Placental epithelial cell (primary cell): ENCODE data around the gene AKT3.

DNA sequence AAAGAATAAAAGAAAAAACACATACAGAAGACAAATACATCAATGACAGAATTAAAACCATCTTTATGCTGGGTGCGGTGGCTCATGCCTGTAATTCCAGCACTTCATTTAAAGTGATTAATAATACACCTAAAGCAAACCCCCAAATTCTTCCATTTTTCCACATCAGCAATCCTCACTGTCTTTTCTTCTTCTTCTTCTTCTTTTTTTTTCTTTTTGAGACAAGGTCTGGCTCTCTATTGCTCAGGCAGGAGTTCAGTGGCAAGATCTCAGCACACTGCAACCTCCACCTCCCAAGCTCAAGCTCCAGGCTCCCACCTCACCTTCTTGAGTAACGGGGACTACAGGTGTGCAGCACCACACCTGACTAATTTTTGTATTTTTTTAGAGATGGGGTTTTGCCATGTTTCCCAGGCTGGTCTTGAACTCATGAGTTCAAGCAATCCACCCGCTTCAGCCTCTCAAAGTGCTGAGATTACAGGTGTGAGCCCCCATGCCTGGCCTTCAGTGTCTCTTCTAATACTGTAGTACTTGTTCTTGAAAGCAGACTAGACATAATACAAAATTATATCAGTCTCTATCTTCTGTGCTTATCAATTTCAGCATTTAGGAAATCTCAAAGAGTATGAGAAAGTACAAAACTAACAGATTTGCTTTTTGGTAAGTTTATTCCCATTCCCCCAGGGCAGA lies 23.2 kb downstream of the CEP170 start:
- CAGE, long polyA plus RNA, result no peak

DNA sequence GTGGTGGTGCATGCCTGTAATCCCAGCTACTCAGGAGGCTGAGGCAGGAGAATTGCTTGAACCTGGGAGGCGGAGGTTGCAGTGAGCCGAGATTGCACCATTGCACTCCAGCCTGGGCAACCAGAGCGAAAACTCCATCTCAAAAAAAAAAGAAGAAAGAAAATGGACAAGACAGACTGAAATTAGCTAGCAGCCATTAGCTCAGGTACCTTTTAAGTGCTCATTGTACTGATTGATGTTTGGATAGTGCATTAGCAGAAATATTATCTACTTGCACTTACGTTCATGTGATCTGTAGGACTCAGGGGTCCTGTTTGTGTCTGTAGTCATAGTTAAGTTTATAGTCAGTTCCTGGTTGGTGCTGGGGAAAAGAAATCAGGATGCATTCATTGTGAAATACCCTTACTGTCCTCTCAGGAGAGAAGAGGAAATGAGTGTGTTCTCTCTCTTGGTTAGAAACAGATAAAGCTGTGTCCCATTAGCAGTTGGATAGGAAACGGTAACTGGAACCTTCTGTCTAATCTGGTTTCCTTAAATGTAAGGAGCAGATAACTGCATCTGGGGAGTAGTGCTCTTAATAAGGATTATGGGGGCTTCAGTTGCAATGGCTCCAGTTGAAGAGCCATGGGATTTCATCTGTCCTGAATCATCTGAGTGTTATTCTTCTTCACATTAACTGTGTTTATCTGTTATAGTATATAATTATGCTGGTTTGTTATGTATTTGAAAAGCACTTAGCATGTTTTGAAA lies 8.8 kb downstream of the SDCCAG8 start:
- CAGE, long polyA plus RNA, result no peak

- CAGE, long polyA plus RNA, result no peak
Observed at GRCh38 chr1:243284179-243284875, 28.5 kb downstream of the SDCCAG8 start.

DNA sequence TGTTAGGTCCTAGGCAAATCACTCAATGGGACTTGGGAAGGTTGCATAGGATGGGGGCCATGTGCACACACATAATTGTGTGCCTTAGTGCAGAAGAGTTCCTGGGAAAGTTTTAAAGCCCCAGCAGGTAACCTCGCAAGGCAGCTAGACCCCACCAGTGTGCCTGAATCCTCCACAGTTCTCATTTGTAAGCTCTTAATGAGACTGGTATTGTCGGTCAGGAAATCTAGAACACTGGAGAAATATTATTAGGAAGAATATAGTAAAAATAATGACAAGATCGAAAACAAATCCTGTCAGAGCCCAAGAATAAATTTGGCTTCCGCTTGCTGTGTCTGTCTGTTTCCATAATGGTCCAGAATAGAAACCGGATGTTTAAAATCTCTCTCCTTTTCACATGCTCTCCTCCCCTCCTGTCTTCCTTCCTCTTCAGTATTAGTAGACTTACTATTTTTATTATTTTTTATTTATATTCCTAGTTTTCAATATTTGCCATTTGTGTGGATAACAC lies 187.6 kb downstream of the SDCCAG8 start:
- CAGE, long polyA plus RNA, result no peak

- CAGE, long polyA plus RNA, result no peak
Observed at GRCh38 chr1:243499066-243499598, 243.3 kb downstream of the SDCCAG8 start.

DNA sequence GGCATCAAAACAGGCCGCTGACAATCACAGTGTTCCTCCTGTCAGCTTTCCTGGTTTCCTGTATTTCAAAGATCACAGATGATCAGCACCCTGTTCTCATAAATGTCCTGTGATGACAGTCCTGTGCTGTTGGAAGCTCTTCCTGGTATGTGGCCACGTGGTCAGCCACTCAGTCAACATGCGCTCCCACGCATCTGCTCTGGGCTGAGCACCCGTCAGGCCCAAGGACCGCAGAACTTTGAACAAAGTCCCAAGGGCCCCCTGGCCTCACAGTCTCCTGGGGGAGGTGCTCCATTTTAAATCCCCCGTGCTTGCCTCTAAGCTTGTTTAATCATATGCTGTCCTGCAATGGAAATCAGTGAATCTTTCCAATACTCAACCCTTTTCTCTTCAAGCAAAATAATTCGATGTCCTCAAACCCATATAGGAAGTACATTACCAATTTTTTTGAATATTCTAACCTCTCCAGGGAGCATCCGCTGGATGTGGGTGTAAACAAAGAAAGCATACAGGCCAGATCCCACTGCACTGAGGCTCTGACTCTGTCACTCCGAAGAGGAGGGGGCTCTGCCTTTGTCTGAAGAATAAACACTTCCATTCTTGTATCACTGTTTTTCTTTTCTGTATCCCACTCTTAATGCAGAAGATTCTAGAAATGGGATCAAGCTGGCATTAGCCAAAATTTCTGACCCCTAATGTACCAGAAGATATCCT lies 250.3 kb downstream of the SDCCAG8 start:
- CAGE, long polyA plus RNA, result no peak

- CAGE, long polyA plus RNA, result no peak
Observed at GRCh38 chr1:243789434-243790277, 60.4 kb downstream of the AKT3 start.

DNA sequence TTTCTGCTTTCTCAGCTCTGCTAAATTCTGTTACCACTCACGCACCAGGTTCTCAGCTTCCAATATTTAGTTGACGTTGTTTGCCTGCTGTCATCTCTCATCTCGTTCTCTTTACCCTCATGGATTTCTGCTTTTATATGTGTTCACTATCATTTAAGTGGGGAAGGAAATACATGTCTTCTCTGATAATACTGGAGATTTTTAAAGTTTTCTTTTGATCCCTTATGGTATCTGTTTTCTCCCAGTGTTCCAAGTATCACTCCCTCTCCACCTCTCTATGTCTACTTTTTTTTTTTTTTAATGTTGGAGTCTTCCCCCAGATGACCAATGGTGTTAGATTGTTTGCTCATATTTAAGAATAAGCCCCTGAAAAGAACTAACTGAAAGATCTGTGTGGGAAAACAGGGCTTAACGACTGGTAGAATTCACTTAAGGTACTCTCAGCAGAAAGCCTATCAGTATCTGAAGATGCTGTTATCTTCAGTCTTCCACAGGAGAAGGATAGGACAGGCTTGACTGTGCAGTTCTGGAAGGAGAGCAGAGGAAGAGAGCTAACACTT lies 55.1 kb downstream of the AKT3 start:
- CAGE, long polyA plus RNA, result no peak

DNA sequence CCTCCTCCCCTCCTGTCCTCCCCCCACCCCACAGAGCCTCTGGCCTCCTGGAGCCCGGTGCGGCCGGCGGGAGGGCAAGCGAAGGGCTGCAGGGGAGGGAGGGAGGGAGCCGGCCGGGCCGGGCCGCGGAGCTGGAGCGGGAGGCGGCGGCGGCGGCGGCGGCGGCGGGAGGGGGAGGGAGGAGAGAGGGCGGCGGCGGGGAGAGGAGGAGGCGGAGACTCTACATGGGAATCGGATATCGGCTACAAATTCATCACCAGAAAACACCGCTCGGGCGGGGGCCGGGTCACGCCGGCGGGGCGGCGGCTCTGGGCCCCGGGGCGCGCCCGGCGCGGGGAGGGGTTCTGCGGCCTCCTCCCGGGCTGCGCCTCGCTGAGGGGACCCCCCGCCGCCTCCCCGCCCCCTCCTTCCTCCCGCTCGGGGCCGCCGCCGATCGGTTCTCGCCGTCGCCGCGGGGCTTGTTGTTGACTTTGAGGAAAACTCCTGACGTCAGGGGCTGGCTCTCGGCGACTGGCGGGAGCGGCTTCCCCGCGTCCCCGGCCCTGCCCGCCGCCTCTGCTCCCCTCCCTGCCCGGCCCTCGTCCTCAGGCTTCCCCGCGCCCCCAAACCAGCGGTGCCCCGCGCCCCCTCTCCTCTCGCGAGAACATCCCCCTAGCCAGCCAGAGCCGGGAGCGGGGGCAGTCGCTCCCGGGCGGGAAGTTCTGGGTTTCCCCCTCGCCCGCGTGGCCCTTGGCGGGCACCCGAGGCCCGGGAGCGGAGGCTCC lies at the start of gene AKT3:
Gene AKT3, minus strand, starts transcription at position 90 of the 764 bp plus-strand sequence.
- CAGE, long polyA plus RNA, result no peak

GRCh38 chr1:244224285-244225122 lies 127.9 kb upstream of the C1orf100 start:
- CAGE, long polyA plus RNA, result no peak

GRCh38 chr1:244361621-244362096 lies 9.2 kb downstream of the C1orf100 start:
- CAGE, long polyA plus RNA, result no peak

GRCh38 chr1:244450596-244450890 lies 1.2 kb downstream of the ADSS2 start:
- CAGE, long polyA plus RNA, result no peak

DNA sequence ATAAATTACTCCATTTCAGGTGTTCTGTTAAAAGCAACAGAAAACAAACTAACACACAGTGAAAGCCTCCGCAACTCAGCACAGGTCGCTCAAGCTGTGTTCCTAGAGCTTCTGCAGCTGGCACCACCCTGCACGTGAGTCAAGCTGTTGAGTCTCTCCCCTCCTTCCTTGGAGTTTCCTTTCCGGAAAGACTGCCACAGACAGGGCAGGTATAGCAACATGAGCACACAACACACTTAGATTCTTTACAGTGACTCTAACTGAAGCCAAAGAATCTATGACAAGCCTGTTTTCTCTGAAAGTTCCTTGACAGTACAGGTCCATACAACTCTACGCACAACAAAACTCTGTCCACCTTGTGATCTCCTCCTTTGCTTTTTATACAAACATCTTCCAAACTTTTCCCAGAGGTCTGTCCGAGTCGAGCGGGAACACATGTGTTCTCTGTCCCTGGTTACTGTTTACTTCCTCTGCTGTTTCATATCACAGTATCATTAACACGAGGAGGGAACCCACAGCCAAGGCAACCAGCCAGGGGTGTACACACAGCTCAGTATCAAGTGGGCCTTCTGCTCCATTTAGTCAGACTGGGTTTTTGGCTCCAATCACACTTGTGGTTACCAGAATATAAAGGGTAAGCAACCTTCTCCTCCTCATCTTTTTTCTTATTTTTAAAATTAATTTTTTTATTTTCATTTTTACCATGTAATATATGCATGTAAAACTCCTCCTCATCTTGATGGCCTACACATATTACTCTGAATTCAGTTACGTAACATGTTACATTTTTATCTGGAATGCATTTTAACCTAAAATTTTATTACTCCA lies 38.6 kb upstream of the DESI2 start:
- CAGE, long polyA plus RNA, result no peak

DNA sequence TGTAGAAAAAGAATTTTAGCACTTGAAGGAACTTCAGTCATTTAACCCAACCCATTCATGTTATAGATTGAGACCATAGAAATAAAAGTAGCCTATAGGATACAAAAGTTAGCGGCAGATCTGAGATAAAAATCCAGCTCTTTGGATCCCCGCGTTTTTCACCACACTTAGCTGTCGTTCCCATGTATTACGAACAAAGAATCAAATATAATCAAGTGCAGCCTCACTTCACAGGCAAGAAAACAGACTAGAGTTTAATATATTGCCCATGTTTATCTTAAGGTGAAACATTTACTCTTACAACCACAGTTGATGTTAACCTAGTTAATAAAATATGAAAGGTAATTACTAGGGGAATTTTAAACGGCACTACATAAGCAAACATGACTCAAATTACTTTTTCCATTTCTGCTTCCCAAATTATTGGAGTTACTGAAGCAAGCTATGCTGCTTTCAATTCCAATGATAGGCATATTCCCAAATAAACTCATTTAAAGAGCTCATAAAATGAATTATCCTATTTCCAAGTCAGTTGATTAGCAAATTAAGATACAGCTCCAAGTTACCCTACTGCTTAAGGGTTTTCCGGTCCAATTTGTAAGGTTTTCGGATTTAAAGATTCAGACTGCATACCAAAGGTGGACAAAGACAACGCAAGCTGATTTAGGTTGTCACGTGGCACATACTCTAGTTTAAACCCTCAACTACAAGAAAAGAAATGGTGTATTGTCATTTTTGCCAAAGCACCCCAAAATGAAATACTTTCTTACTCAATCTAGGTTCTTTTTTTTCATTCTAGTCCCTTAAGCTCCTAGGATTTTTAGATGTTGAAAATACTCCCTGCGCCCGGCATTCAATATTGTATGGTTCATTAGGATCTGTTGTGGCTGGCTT lies 5.9 kb downstream of the COX20 start:
- CAGE, long polyA plus RNA, result no peak

DNA sequence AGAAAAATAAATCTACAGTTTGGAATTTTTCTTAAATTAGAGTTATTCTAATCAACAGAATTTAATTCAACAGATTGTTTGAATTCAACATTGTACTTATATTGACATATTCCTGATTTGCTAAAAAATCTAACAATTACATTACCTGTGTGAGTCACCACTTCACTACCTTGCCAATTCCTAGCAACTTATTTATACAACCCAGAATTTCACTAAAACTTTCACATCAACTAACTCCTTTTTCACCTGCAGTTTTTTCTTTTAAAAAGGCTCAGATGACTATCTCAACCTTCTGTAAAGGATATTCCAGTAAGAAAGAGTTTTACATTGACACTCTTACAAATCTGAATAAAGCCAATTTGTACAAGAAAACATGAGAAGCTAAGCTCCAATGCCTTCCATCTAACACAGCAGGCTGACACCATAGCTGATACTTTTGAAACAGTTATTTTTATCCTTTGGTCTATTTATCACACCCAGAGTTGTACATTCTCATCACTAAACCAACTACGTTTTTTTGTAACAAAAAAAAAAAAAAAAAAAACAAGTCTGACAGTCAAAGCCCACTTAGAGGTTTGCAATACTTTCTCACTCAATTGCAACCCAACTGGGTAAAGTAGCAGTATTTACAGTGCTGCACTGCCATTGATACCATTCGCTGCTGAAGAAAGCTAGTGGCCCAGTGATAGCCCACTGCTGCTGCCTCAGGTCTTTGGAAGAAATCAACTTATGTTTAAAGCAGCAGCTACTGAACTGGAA lies 2.9 kb downstream of the HNRNPU start:
- CAGE, long polyA plus RNA, result no peak

DNA sequence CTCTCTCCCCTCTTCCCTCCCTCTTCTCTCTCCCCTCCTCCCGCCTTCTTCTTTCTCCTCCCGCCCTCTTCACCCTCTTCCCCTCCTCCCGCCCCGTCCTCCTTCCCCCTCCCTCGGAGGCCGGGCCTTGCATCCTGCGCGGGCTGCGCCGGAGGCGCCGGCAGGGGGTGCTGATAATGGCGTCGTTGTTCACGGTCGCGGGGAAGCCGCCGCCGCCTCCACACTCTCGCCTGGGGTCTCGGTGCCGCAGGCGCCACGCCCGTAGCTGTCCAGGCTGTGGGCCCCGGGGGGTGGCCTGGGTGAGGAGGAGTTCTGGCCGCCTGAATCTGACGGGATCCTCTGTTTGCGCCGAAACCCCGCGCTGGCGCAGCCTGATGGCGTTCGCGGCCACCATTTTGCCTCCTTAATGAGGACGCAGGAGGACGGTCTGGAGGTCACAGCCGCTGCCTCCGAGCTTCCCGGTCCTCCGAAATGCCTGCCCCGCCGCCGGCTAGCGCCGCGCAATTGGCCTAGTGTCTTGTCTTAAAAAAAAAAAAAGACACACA lies 1.3 kb downstream of the EFCAB2 start:
- CAGE, long polyA plus RNA, result no peak

DNA sequence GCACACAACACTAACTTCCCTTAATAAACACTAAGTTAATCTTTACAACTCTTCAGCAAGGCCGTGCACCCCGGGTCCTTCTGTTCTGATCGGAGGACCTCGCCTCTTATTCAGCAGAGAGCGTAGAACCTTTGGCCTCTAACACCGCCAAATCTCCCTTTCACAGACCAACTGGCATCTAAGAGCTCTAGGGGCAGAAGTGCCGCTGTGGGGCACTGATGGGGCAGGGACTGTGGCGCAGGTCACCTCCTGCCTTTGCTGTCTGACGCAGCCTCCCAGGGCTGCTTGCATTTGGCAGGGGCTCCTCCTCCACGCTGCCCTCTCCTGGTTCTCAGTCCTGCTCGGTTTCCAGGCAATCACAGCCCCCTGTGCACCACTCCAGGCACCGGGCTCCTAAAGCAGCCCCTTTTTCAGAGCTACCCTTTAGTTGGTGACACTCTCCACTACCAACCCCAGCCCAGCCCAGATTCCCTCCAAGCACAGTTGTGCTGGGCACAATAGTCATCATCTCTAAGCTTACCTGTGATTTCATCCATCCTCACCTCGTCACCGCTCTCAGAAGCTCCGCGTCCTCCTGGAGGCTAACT lies 47.3 kb upstream of the KIF26B start:
- CAGE, long polyA plus RNA, result no peak

- CAGE, long polyA plus RNA, result no peak
Observed at GRCh38 chr1:245234234-245235307, 79.8 kb downstream of the KIF26B start.

DNA sequence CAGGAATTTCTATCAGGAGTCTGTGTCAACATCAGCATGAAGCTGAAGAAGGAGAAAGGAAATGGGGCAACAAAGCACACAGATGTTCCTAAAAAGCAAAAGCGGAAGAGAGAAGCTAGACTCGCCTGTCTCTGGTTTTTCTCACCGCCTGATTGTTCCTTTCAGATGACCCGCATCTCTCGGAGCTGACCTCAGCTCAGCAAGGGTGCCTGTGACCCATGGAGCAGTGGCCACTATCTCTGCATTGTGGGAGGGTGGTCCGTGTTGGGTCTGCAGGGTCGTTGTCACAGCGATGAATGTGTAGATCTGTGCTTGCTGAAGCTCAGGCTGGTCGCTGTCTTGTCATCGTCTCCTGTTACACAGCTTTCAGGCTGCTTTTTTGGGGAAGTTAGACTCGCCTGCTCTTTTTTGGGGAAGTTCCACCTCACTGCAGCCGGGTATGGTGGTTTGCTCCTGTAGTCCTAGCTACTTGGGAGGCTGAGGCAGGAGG lies 156.3 kb downstream of the KIF26B start:
- CAGE, long polyA plus RNA, result no peak

DNA sequence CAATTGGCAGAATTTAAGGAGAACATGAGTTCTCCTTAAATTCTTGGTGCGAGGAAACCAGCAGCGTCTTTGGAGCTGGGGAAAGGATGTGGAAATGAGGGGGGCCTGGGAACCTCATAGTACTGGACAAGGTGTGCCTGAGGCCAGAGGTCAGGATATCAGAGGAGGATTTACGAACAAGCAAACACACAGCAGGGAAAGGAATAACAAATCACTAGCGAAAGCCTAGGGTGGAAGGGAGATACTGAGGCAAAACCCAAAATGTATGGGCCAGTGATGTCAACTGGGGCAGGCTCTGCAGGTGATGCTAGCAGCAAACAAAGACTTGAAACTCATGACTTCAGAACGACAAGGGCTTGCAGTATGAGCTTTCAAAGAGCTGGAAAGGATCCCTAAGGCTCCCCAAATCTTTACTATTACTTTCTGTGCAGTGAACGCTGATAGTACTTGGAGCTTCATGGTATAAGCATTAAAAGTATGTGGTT lies 267.0 kb downstream of the KIF26B start:
- CAGE, long polyA plus RNA, result no peak